Endometrial microvascular endothelial cells (primary cell): ENCODE data around the genes NR2C2 and OXNAD1.

DNA sequence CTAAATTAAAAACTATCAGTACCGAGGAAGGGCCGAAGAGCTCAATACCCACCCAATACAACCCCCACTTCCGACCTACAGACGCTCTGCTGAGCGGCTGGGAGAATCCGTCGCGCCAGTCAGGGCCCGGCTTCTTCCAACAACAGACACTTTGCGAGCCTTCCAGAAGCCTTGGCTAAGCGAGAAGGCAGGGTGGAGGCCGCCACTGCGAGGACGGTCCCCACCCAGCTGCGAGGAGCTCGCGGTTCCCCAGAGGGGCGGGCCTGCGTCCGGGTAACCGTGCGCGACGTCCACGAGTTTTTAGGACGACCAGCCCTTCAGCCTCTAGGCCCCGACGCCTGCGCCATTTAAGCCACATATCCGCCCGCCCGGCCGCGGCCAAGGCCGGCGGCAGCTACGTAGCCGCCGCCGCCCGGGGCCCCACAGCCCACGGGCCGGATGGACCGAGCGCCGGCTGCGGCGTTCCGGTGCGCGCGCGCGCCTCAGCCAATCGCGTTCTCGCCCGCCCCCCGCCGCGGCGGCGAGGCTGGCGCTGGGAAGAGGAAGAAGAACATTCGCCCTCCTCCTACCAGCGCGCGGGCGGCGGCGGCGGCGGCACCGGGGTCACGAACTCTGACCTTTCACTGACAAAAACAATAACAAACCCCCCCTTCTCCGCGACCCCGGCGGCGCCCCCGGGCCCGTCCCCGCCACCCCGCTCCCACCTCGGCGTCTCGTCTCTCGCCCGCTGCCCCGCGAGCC is at the start of gene NR2C2:
Gene NR2C2 (plus strand): TSS at position 549 of the 741 bp plus-strand sequence.
- RAMPAGE, long total RNA: start-site peak on the minus strand centred at position 404 of the sequence, 68 bp wide, 408 and 718 reads in 2 replicates

- RAMPAGE, long total RNA: no peak
Observed at GRCh38 chr3:14949991-14950721, 2.8 kb downstream of the NR2C2 start.

- RAMPAGE, long total RNA: no peak
Observed at GRCh38 chr3:15204036-15204334, 2.1 kb upstream of the CAPN7 start.

DNA sequence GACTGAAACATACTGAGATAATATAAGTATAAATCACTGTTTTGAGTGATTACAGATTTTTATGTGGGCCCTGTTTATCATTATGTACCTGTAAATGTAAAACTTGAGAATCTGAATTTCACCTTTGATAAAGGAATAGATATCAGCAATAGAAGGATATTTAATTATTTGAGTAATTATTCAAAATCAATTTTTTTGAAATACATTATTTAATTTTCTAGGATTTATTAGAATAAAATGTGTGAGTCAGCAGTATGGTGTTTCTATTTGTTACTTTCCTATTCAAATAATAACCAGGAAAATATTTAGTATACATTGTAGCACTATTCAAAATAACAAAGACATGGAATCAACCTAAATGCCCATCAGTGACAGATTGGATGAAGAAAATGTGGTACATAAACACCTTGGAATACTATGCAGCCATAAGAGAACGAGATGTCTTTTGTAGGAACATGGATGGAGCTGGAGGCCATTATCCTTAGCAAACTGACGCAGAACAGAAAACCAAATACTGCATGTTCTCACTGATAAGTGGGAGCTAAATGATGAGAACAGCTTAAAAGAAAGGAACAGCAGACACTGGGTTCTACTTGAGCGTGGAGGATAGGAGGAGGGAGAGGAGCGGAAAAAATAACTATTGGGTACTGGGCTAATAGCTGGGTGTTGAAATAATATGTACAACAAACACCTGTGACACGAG is 22.2 kb downstream of the CAPN7 start:
- RAMPAGE, long total RNA: no peak

- RAMPAGE, long total RNA: no peak
Observed at GRCh38 chr3:15271621-15272467, 60.5 kb downstream of the SH3BP5 start.

- RAMPAGE, long total RNA: no peak
Observed at GRCh38 chr3:15346942-15347612, 14.7 kb upstream of the SH3BP5 start.

DNA sequence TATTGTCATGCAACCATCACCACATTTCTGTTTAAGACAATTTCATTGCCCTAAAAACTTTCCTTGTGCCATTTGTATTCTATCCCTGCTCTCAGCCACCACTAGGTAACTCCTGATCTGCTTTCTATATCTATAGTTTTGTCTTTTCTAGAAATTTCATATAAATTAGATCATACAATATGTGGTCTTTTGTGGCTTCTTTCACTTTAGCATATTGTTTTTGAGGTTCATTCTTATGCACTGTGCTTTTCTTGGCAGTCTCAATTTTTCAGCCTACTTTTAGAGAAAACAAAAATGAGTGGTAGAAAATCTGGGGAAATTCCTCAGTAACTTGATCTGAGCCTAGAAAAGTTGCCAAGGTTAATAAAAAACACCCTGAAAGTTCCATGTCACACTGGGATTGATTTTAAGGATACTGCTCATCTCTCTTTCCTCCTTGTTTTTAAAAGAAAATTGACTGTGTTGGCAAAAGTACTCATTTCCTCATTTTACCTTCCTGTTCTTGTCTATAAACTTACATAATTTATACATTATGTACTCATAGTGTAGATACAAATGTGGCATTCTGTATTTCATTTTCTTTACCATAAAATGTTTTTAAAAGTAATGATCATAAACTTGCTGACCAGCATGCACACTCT is 28.4 kb upstream of the SH3BP5 start:
- RAMPAGE, long total RNA: no peak

GRCh38 chr3:15428392-15429223 is 1.2 kb downstream of the EAF1 start:
- RAMPAGE, long total RNA: no peak

DNA sequence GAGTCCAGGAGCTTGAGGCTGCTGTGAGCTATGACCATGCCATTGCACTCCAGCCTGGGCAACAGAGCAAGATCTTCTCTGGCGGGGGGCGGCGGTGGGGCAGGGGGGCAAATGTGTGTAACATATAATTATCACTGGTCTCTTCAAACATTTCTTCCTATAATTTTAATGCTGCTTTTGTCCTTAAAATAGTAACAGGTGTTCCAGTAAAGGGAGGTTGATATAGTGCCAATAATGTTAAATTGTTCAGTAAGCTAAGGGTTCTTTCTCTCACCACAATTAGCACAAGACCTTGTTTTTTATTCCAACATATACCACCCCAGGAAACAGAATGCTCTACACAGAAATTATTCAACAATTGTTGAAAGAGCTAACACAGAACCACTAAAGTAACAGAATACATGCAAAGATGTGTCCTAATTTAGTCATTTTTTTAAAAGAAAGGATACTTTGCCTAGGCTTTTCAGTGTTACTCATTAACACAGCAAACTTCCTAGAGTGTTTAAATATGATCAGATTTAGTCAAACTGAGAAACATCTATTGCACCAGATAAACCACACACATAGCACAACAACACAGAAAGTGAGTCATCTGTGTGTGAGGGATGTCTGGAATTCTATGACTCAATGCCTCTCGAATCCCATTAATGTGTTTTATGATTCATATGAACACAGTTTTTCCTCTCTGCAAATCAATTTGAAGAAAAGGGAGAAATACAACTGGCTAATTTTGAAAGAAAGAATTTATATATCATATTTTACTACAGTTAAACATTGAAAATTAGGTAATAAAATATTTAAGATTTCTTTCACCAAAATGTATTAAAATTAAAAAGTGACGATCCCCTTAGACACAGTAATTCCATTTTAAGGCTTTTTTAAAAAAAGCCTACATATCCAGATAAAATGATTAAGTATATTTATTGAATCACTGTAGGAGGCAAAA is 28.9 kb downstream of the ANKRD28 start:
- RAMPAGE, long total RNA: no peak

DNA sequence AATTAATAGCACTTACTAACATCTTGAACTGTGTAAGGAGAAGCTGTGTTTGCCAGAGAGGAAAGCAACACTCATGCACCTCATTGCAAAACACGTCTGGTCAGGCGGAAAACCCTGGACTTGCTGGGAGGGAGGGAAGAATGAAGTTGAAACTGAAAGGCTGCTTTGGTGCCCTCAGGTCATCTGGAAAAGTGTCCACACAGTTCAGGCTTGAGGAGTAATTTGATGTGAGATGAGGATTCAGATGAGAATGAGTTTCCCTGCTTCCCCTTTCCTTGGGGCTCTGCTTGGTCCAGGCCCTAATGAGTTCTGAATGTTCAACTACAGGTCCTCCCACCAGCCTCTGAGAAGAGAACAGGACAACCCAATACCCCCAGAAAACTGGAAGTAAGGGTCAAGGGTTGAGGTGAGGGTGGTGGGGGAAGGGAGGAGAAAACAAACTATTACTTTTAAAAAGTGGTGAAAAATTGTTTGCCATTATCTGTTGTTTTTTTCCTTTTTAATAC is 185.6 kb upstream of the ANKRD28 start:
- RAMPAGE, long total RNA: no peak

DNA sequence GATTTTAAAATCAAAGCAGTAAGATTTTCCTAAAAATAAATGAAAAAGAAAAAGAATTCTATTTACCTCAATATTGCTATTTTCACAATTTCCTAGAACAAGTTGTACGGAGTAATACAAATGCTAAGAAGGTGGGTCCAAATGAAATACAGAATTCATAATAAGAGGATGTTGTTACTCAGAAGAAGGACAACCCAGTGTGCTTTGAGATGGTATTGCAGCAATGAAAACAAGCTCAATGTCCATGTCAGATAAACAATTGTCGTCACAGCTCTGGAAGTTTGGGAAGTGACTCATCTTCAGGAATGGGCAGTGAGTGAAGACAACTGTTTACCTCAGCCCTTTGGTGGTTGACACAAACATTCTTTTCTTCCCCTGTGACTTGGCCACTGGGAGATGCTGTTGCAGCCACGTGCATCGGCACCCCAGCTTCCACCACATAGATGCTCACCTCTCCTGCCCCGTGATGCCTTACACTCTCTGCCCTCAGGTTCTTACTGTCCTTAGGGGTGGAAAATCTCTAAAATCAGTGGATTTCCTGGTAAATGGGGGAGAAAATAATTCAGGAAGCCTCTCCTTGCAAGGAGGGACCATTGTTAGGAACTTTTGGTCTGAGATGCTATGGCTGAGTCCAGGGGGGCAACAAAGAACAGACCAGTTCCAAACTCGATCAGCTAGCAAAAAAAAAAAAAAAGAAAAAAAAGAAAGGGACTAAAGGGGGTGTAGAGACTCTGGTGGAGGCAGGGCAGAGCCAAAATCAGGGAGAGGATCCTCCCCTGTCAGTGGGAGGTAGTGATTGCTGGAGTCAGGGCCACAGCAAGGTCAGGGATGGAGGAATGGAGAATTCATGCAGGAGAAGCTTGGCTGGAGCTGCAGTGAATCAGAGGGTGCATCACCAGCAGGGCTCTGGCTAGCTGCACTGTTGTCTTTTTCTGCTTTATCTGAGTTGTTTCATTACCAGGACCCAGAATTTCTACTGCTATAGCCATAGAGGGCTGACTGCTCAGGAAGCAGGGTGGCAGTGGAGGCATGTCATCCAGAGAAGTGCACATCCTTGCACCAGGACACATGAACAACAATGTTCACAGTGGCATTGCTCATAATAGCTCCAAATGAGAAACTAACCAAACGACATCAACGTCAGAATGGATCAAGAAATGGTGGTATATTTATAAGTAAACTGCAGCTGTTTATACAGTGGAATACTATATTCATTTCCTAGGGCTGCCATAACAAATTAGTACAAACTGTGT is 113.8 kb upstream of the GALNT15 start:
- RAMPAGE, long total RNA: no peak

DNA sequence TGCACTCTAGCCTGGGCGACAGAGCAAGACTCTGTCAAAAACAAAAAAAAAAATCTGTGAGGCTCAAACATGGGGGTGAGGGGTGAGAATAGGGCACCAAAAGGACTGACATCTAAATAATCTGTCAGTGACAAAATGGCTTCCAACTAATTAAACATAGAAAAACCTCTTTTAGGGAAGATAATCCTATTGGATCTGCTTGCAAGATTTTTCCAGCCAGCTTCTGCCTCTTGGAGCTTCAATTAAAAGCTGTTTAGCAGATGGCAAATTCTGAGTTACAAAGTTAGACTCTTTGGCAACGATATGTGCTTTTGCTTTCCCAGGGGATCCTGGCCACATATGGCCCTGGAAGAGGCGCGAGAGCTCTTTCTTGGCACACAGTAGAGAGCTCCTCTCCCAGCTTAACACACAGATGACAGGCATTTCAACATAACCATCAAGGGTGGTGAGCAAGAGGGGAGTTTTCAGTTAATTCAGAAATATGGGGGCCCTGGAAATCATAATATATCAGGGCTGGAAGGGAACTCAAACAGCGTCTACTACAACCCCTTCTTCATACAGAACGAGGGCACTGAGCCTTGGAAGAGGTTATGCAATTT is 41.6 kb upstream of the GALNT15 start:
- RAMPAGE, long total RNA: no peak

DNA sequence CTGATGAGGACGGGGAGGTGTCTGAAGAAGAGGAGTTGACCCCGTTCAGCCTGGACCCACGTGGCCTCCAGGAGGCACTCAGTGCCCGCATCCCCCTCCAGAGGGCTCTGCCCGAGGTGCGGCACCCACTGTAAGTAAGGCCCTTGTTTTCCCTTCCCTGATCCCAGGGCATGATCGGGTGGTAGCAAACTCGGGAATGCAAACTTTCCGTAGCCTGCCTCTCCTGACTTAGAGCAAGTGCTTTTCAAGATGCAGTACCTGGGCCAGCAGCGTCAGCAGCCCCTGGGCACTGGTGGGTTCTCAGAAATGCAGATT is 1.0 kb downstream of the GALNT15 start:
- RAMPAGE, long total RNA: no peak

DNA sequence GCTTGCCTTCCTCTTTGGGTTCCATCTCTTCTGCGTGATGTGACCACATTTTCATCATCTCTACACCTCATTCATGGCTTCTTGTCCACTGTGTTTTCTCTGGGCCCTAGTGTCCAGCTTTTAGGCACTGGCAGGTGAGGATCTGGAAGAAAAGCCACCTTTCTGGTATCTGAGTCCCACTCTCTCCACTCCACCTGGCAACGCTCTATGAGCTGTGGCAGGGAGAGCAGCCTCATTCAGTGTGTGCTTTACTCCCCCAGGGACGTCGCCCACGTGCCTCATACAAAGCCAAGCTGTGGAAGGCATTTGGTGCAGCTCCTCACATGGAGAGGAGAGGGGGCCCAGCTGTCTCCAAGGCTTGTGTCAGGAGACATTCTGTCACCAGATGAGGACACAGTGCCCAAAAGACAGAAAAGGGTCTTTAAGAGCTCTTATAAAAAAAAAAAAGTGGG is 29.2 kb downstream of the GALNT15 start:
- RAMPAGE, long total RNA: no peak

DNA sequence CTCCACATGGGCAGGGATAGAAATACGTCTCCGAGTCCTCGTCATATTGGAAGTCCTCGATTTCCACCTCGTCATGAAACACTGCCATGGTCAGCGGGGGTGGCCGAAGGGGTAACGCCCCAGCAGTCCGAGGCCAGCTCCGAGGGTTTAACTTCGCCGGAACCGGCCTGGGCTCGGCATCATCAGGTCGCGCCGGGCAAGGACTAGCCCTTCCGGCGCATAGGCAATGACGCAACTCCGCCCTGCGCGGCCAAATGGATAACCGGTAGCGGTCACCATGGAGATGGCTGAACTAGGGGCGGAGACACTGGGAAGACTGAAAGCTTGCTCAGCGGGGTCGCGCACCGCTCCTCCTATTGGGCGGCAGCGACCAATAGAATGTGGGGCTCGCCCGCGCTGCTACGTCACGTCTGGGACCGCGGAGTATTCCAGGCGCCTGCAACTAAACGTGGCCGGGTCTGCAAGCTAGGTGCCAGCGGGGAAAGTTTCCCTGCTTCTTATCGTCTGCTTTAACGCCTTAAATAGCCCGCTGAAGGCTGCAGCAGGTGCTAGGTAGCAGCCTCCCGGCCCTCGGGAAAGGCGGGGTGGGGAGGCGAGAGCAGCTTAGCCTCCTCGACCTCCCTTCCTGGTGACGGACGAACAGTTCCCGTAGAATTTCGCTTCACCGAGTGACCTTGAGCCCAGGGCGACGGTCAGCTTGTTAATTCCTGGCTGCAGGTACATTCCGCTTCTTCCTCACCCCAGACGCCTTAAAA is at the start of gene OXNAD1:
Gene OXNAD1 (plus strand): TSS at position 424 of the 755 bp plus-strand sequence.
- RAMPAGE, long total RNA: start-site peak on the minus strand centred at position 142 of the sequence, 89 bp wide, 461 and 627 reads in 2 replicates; start-site peak on the plus strand centred at position 418 of the sequence, 56 bp wide, 28 and 33 reads in 2 replicates

DNA sequence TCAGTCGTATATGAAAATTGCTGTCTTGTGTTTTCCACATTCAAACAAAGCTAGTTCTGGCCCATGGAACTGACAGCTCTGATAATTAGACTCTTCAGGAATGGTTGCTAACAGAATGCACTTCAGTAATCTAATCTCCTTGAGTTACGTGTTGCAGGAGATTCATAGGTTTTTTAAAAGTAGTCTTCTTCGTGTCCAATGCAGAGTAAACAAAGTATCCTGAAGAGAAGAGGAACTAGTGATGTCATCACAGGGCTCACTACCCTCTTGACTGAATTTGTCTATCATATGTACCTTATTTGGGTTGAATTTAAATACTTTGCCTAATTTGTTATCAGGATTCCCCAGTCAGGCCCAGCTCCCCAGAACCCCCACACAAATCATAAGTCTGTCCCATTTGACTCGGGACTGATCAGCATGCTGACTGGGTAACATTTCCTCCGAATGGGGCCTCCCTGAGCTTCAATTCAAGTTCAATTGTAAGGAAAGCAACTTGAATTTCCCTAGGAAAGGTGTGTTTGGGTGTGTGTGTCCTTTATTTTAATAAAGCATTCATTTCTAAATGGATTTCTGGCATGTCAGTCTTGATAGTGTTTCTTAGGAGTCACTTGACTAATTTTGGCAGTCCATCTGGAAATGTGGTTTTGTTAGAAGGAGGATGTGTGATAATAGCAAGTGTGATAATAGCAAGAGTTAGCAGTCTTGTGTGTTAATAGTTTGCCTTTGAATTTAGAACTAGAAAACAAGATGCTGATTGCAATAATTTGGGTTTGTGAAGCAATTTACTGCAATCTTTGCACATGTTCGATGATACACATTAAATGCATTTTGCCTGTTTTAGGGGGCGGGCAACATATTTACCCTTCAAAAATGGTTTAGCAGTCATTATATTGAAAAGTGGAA is 21.9 kb downstream of the OXNAD1 start:
- RAMPAGE, long total RNA: no peak

GRCh38 chr3:16302399-16302965 is 37.5 kb downstream of the OXNAD1 start:
- RAMPAGE, long total RNA: no peak

DNA sequence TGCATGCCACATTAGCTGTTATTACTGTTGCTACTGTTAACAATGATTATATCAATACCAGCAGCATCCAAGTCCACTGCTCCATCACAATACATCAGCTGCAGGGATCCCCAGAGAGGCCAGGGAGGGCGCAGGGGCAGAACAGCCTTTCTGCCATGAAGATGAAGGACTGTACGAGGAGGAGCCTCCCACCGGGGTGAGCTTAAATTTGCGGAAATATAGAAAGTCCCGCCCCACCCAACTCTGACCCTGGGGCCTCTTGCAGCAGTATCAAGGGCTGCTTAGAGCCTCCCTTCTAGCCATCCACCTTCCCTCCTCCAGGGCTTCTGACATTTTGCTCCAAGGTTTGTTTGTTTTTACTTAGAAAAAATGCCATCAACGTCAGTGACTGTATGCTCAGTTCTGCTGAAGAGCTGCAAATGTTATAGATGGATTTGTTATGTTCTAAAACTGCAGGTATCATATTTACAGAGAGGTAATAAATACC is 30.8 kb downstream of the RFTN1 start:
- RAMPAGE, long total RNA: no peak

GRCh38 chr3:16512444-16512646 is 1.2 kb downstream of the RFTN1 start:
- RAMPAGE, long total RNA: no peak

GRCh38 chr3:16517002-16517663 is 3.6 kb upstream of the RFTN1 start:
- RAMPAGE, long total RNA: no peak